Occipital lobe (tissue), 2 donors: ENCODE measurements around a stretch of chrX.

DNA sequence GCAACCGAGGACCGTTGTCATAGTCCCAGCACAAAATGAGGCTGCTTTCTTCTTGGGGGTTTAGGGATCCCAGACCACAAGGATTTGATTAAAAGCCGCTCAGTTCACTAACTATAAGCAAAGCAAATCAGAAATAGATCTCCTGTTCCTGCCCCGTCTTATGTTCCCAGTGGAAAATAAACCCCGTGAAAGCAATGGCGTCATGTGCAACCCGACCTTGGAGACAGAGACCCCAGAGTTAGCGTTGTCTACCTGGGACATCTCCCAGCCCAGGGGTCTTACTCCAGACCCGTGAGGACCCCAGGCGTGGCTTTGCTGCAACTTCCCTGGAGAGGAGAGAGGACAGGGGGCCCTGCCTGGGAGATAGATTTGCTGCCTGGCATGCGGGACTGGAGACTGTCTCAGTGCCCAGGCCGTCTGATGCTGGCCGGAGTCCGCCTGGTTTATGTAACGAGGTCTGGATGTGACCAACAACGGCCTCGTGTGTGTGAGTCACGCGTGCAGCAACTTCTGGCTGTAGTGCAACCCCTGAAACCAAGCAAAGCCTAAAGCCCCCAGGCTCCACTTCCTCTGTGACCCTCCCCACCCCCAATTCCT, 15.6 kb downstream of the XG start:
- RAMPAGE, long total RNA, result no peak

GRCh38 chrX:2897291-2898641, 31.4 kb downstream of the ARSD start:
- RAMPAGE, long total RNA, result no peak

DNA sequence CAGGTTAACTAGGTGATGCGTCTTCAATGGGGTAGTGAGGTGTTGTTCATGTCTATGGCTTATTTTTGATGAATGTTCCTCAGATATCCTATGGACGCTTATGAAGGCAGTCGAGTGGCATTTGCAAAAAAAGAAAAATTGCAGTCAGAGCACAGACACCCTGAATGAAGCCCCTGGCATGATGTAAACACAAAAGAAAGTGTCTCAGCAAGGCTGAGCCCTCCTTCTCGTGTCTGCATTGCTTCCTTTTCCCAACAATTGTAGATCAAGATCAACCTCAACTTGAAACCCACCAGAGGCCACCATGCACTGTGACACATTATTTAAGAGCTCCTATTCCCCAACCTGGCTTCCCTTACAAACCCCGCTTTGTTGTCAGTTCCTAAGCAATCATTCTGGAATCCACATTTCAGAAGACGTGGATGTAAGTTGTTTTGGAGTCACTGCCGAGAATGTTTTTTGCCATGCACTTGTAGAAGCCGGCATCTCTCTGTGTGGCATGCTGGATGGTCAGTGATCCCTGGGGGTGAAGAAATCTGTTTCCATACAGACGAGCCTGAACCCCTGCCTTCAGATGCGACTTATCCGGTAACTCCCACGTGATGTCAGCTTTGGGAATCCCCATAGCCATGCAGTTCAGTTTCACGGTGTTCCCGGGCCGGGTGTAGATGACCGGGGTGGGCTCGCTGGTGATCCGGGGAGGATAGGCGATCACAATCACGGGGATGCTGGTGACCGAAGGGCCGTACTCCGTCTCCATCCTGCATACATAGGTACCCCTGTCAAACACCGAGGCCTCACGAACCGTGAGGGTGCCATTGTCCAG, 36.9 kb downstream of the MXRA5 start:
- RAMPAGE, long total RNA, result no peak

GRCh38 chrX:3714017-3714218, 469 bp upstream of the PRKX start:
- RAMPAGE, long total RNA, result no peak

GRCh38 chrX:3822862-3823427, 109.5 kb upstream of the PRKX start:
- RAMPAGE, long total RNA, result no peak

GRCh38 chrX:4043900-4044236, 330.4 kb upstream of the PRKX start:
- RAMPAGE, long total RNA, result no peak

DNA sequence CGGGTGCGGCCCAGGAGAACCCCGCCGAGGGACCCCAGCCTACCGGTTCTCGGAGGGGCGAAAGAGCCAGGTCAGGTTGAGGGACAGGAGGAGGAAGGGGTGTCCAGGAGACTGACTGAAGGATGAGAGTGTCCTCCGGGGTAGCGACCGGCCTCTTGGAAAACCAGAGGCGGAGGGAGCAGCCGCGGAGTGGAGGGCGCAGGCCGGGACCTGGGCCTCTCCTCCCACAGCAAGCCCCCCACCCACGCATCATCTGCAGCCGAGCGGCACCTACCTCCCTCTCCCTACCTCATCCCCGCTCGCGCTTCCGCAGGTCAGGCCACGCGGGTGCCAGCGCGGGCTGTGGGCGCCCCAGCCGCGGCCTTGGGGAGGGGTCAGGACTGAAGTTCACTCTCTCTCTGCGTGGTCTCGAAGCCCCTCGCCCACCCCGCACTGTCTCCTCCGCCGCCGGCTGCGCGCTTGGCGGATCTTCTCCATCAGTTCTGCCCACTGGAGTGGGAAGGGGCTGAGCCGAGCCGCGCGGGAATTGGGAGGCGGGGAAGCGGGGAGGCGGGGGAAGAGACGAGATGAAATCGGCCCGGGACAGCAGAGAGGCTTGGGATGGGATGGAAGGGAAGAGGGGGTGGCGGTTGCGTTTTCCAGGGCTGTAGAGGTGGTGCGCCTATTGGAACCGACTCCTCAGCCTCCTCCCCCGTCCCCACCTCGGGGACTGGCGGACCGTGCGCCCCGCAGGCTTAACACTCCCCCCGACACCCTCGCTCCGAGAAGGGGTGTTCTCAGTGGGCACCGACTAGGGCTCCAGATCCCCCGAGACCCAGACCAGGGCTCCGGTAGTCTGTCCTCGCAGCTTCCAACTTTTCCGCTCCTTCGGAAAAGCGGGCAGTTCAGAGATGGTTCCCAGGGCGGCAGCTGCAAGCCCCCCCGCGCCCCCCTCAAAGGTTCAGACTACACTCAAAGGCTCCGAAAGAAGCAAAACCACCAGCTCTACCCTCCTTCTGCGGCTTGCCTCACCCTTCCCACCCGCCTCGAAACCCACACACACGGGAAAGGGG, 1.7 kb downstream of the NLGN4X start:
- RAMPAGE, long total RNA, result no peak

GRCh38 chrX:6898382-6898956, 249.0 kb upstream of the STS start:
- RAMPAGE, long total RNA, result no peak

GRCh38 chrX:7108919-7109833, 38.3 kb upstream of the STS start:
- RAMPAGE, long total RNA, result no peak

GRCh38 chrX:7831350-7831573, 11.7 kb upstream of the VCX start:
- RAMPAGE, long total RNA, result no peak

GRCh38 chrX:9166543-9166936, 132.6 kb upstream of the FAM9B start:
- RAMPAGE, long total RNA, result no peak

- RAMPAGE, long total RNA, result no peak
Observed at GRCh38 chrX:9352239-9352751, 112.6 kb upstream of the TBL1X start.

GRCh38 chrX:9465718-9466809, 1.2 kb downstream of the TBL1X start:
- RAMPAGE, long total RNA, result no peak

DNA sequence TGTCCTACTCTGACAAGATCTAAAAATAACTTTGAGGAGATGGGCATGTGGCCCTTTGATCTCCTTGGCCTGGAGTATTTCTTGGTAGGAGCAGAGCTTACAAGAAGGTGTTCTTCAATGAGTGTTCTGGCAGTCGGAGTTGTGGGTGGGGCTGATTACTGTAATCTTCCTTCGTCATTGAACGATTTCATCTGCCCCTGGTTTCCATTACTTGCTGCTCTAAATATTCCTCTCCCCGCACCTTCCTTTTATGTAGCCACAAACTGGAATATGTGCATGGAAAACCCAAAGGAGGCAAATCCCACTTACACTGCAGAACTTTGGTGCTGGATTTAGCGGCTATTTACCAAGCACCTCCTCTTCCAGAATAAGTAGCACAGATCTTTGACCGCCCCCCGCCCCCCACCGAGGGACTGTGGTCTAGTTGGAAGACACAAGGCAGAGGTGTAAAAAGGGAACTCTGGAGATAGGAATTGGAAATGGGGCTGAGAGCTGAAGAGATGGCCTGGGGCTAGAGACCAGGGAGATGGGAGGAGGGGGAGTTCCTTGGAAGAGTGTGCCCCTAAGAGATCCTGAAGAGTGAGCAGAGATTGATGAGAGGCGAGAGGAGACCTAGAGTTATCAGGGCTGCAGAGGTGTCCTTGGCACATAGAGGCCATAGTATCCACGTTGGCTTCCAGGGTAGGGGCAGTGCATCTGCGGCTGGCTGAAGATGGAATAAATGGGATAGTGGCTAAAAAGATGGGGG, 55.2 kb downstream of the TBL1X start:
- RAMPAGE, long total RNA, result no peak

GRCh38 chrX:9538555-9539018, 73.7 kb downstream of the TBL1X start:
- RAMPAGE, long total RNA, result no peak

DNA sequence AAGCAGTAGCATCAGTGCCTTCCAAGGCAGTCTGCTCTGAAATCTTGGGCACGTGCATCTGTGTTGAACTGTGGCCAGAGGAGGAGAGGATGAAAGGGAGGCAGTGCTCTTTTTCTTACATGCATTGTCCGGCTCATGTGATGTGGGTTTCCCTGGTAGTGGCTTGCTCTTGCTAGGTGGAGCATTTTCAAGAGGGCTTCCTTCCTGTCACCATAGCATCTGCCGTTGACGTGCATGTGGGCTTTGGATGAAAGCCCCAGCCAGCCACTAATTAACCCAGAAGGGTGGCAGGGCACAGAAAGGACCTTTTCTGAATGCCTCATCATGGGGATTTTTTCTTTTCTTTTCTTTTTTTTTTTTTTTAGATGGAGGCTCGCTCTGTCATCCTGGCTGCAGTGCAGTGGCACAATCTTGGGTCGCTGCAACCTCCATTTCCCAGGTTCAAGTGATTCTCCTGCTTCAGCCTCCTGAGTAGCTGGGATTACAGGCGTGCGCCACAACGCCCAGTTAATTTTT, 121.3 kb downstream of the GPR143 start:
- RAMPAGE, long total RNA, result no peak

DNA sequence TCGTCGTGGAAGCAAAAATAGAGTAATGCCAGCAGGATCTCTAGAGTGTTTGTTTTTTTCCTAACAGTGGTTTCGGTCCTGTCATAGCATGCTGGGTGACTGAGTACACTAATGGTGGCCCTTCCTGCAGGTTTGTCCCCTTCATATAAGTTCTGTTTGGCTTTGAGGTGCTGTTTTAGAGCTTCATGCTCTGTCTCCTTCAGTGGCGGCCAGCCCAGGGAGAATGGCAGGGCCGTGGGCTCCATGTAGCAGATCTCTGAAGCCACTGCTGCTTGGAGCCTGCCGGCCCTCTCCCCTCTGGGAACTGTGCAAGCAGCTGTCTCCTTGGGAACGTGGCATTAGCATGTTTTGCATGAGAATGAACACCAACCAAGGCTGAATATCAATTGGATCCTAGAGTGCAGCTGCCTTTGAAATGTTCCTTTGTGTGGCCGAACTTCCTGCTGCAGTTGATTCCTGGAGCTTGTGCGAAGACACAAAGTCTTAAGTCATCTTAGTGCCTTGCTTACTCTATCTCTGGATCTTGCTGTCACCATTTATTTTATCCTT, 39.1 kb upstream of the CLDN34 start:
- RAMPAGE, long total RNA, result no peak

- RAMPAGE, long total RNA, result no peak
Observed at GRCh38 chrX:10125932-10126394, 30.8 kb upstream of the CLCN4 start.

DNA sequence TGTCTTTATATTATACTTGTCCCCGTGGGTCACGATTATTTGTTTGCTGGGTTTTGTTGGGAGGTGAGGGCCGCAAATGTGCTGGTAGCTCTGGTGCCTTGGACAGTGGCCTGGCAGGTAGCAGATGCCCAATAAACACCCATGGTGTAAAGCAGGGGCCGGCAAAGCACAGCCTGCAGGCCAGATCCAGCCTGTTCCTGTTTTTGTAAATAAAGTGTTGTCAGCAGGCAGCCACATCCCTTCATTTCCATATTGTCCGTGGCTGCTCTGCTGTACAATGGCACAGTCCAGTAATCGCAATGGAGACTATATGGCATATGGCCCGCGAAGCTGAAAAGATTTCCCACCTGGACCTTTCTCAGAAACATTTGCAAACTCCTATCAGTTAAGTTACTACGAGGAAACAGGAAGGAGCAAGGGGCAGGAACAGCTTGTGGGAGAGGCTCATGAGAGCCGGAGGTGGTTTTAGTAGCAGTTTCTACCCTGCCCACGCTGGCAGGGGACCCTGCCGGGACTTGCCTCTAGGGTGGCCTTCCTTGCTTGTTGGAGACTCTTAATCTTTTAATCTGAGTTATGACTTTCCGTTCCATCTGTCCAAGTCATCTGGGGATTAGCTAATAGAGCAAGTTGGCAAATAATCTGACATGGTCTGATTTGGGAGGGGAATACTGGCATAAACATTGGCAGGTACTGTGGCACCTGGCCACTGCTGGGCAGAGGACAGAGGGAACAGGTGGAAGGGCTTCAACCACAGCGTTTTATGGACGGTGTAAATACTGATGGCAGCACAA, 19.5 kb downstream of the CLCN4 start:
- RAMPAGE, long total RNA, result no peak

GRCh38 chrX:10681249-10681585, 60.8 kb upstream of the MID1 start:
- RAMPAGE, long total RNA, result no peak